Neural progenitor cell (in vitro differentiated cells): ENCODE results near the genes TBC1D14 and TADA2B.

DNA sequence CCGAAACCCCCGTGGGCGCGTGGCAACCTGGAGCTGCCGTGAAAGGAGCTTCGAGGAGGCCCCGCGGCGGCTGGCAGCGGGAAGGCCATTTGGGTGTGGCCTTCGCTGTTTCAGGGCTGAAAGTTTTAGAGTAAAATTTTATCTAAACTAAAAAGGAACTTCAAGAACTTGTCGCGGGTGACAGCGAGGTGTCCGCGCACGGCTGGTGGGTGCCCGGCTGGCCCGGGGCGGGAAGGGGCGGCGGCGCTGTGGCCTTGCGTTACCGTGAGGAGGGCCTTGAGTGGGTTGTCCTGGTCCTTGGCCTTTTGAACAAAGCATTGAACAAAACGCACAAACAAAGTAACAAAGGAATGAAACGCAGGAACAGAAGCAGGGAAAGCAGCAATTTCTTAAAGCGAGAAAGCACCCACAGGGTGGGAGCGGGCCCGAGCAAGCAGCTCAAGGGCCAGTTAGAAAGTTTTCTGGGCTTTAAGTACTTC is 16.0 kb upstream of the ENSG00000170846 start:
- RAMPAGE, long total RNA, result no peak

GRCh38 chr4:6696262-6697110 is 2.8 kb downstream of the S100P start:
- RAMPAGE, long total RNA, result no peak

DNA sequence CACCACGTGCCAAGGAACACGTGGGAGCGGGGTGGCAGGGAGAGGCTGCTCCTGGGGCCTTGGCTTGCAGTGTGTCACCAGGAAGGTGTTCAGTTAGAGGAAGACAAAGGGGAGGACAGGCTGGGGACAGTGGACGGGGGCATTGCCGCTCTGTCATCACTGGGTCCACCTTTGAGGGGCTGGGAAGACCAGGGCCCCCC is 9.0 kb downstream of the BLOC1S4 start:
- RAMPAGE, long total RNA, result no peak

GRCh38 chr4:6763171-6763987 is 19.1 kb upstream of the KIAA0232 start:
- RAMPAGE, long total RNA, result no peak

DNA sequence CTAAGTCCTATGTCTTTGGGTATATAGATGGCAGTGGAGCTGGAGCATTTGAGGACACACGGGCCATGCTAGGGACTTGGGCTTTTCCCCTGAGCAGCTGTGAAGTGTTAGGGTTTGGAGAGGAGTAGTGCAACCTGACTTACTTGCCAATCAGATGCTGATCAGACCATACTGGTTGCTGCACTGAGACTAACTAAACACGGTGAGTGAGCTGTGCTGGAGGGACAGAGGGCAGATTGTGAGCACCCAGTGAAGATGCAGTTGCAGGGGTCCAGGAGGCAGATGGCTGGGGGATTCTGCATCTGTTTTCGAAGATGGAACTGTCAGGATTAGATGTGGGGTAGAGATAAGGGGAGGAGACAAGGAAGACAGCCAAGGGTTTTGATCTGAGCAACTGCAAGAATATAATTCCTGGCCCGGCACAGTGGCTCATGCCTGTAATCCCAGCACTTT is 60.7 kb upstream of the TBC1D14 start:
- RAMPAGE, long total RNA, result no peak

DNA sequence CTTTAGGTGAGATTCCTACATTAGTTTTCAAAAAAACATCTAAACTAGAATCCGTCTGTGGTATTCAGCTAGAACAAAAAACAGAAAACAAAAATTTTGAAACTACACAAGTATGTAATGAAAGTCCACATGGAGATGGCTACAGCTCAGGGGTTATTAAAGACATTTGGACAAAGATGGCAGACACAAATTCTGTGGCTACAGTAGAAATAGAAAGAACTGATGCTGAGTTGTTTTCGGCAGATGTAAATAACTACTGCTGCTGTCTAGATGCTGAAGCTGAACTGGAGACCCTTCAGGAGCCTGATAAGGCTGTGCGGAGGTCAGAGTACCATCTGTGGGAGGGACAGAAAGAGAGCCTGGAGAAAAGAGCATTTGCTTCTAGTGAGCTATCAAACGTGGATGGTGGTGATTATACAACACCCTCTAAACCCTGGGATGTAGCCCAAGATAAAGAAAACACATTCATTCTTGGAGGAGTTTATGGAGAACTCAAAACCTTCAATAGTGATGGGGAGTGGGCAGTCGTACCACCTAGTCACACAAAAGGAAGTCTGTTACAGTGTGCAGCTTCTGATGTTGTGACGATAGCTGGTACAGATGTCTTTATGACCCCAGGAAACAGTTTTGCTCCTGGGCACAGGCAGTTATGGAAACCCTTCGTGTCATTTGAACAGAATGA is 46.8 kb upstream of the TBC1D14 start:
- RAMPAGE, long total RNA, result no peak

- RAMPAGE, long total RNA, result no peak
Measured at GRCh38 chr4:6885858-6886738, 23.5 kb upstream of the TBC1D14 start.

- RAMPAGE, long total RNA, result no peak
Measured at GRCh38 chr4:6887792-6888430, 21.7 kb upstream of the TBC1D14 start.

DNA sequence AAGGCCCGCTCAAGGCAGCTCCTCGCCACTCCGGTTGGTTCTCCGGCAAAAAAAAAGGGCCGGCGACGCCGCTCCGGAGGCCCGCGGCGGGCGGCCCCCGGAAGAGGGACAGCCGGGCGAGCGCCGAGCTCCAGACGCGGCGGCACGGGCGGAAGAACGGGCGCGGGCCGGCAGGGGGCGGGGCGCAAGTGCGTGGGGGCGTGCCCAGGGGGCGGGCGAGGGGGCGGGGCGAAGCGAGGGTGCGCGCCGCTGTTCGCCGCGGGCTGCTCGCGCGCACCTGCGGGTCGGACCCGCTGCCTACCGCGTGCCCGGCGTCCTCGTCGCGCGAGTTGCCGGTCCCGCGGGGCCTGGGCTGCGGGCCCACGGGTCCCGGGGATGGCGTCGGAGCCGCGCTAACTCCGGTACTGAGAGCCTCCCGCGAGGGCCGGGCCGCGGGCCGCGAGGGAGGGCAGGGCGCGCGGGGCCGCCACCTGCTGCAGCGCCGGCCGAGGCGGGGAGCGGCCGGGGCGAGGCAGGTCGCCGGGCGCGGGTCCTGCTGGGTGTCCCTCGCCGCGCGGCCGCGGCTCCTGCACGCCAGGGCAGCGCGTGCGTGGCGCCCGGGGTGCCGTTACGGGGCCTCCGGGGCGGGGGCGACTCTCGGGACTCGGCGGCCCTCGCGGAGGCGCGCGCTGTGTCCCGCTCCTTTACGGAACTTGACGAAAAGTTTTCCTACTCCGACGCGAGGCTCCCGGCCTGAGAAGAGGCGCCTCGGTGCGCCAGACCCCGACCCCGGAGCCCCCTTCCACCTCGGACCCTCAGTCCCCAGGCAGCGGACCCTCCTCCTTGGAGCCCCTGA is at the start of gene TBC1D14:
TSS of gene TBC1D14 (plus strand) at position 276 of the 835 bp plus-strand sequence.
- RAMPAGE, long total RNA, result no peak

- RAMPAGE, long total RNA, result no peak
Measured at GRCh38 chr4:6910484-6910943, 888 bp downstream of the TBC1D14 start.

DNA sequence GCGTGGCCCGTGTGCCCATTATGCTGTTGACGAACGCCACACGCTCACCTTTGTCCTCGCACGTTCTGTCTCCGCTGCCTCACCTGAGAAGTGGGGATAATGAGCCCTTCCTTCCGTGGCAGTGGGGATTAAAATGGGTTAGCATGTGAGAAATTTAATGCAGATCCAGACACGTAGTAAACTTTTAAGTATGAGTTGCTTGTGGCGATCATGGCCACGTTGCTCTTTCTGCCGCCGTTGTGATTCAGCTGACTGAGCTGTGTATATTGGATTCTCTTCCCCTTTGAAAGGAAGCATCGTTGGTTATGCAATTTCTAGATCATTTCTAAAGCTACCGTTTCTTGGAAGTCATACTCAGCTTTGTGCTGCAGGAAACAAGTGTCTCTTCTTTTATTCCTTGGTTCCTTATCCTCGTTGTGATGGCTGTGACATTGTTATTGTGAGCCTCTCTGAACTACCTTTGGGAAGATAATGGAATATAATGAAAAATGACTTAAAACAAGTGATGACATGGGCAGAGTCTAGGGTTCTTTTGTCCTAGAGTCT is 16.5 kb downstream of the TBC1D14 start:
- RAMPAGE, long total RNA, result no peak

DNA sequence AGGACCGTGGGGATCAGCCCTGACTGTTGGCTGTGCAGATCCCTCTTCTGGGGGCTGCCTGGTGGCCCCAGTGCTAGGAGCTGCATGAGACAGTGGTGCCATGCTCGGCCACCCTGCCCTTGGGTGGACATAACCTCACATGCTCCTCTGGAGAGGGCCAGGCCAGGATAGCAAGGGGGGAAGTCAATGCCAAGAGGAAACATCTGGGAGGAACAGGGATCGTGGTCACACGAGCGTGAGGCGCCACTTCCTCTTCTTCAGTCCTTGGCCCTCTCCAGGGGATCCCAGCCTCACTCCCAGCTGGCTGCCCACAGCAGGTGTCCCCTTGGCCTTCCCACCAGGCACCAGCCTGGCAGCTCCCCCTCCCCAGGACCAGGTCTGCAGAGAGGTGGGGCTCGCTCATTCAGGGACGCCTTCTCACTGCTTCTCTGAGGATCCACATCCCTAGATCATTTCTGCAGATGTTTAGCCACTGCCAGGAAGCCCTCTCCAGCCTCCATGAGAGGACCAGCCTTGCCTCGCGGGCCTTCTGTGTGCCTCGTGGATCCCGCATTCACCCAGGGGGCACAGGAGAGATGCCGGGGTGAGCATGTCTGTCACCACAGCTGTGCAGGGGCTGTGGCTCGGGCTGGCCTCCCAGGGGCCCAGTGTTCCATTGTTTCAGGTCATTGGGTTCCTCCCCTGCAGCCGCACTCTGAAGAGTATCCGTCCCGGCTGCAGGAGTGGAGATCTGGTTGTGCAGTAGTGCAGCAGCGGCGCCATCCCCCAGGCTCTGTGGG is 28.8 kb downstream of the TBC1D14 start:
- RAMPAGE, long total RNA, result no peak

- RAMPAGE, long total RNA, result no peak
Measured at GRCh38 chr4:6972535-6973379, 63.1 kb downstream of the TBC1D14 start.

DNA sequence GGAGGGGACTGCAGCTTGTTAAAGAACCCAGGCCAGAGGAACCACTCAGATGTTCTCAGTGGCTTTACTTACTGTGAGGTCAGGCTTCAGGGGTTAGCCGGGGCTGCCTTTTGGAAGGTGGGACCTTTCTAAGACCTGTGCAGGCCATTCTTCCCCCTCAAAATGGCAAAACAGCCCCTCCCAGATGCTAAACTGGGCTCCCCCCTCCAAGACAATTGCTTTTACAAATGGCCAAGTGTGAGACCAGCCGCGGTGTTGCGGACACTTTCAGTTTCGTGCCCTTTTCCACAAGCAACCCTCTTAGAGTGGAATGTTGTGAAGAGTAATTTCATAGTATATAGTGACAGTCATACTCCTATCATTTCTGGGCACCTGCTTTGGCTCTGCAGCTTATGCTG is 54.8 kb downstream of the CCDC96 start:
- RAMPAGE, long total RNA, result no peak

DNA sequence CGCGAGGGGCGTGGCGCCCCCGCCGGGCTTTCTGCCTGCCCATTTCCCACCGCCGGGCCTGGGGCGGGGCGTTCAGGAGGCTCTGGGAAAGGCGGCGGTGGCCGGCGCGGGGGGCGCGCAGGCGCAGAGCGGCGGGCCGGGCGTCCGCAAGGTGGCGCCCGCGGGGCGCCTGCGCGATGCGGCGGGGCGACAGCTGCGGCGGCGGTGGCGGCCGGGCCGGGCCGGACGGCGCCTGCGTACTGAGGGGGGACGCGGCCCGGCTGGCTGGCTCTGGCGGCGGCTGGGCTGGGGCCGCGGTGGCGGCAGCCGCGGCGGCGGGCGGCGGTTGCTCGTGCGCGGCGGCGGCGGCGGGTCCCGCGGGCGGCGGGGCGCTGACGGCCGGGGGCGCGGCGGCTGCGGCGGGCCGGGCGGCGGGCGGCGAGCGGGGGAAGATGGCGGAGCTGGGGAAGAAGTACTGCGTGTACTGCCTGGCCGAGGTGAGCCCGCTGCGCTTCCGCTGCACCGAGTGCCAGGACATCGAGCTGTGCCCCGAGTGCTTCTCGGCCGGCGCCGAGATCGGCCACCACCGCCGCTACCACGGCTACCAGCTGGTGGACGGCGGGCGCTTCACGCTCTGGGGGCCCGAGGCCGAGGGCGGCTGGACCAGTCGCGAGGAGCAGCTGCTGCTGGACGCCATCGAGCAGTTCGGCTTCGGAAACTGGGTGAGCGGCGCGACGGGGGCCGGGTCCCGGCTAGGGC is at the start of gene TADA2B:
TSS of gene TADA2B (plus strand) at position 224 of the 738 bp plus-strand sequence.
- RAMPAGE, long total RNA, result no peak

GRCh38 chr4:7058669-7059337 is 9.1 kb downstream of the GRPEL1 start:
- RAMPAGE, long total RNA, result no peak

GRCh38 chr4:7498869-7499068 is 64.0 kb upstream of the PSAPL1 start:
- RAMPAGE, long total RNA, result no peak

GRCh38 chr4:7531044-7532192 is 96.7 kb upstream of the PSAPL1 start:
- RAMPAGE, long total RNA, result no peak

DNA sequence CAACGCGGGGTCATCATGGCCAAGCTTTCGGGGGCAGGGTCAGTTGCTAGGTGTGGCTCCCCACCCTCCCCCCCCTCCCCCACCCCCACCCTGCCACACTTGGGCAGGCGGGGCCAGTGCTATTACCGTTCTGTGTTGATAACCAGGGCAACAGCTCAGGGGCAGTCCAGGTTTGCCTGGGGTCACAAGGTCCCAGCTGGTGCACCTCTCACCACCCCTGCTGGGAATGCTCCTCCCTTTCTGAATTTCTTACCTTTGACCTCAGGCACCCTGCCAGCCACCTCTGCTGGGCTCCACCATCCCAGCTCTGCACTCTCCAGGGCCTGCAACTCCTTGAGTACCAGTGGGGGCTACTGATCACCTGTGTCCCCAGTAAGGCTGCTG is 227.4 kb upstream of the PSAPL1 start:
- RAMPAGE, long total RNA, result no peak

GRCh38 chr4:7773342-7774139 is 166.1 kb downstream of the AFAP1 start:
- RAMPAGE, long total RNA, result no peak